Mesothelial cell of epicardium (in vitro differentiated cells): ENCODE measurements around a stretch of chr7.

DNA sequence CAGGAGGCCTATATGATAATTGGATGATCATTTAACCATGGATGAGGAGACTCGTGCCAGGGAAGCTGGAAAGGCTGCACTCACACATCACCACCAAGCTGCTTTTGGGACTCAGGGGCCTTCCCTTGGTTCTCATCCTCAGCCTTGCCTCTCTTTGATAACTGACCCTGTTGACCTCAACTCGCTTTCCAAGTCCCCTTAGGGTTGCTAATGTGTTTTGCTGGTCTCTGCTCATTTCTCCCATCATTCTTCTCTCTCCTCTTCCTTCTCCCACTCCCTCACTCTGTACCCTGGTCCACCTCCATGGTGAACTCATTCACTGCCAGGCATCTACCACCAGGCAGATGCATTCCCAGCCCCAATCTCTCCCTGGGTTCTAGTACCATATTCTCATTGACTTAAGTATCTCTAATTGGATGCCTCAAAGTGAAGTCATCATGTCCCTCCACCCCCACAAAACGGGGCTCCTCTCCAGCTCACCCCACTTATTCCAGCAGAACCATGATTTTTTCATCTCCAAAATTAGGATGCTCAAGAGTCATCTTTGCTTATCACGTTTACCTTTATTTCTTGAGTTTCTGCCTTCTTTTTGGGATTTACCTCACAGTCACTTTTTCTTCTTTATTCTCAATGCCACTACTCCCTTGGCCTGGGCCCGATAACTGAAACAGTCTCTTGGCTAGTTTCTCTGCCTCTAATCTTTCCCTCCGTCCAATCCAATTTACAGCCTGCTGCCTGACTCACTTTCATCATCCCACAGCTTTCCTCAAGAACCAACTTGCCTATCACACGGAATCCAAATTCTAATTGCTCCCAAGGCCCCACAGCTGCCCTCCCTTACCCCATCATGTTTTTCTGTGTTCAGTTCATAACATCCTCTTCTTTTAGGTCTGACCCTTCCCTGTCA is 121.7 kb downstream of the HIPK2 start:
- PRO-cap, result no peak

GRCh38 chr7:139767833-139768785 is 9.7 kb downstream of the HIPK2 start:
- PRO-cap, result no peak

- PRO-cap, result bidirectional peak, plus-strand start at chr7:139776770, minus-strand start at chr7:139776567
Observed at GRCh38 chr7:139776417-139776733, 1.4 kb downstream of the HIPK2 start.

- PRO-cap, result no peak
Observed at GRCh38 chr7:139777413-139777578, 502 bp downstream of the HIPK2 start.

DNA sequence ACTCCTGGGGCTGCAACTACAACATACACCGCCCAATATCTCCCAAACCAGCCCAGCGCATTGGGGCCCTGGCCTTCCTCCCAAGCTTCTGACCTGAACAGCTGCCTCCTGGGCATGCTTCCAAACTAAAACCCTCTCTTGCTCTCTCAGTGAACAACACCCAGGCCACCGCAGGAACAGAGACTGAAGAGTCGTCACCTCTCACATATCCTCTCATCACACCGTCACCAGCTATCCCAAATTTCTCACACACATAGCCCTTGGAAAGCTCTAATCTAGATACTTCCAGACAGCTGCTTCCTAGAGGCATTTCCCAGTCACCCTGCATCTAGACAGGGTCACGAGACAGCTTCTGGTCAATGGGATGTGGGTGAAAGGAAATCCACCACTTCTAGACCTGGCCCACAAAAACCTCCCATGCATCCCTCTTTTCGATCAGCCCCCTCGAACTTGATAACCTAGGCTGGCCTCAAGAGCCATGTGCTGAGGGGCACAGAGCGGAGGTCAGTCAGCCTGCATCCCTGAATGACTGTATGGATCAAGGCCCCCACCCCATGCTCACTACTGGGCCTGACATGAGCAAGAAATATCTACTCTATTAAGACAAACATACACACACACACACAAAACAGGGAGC is 1.8 kb downstream of the PARP12 start:
- PRO-cap, result no peak

DNA sequence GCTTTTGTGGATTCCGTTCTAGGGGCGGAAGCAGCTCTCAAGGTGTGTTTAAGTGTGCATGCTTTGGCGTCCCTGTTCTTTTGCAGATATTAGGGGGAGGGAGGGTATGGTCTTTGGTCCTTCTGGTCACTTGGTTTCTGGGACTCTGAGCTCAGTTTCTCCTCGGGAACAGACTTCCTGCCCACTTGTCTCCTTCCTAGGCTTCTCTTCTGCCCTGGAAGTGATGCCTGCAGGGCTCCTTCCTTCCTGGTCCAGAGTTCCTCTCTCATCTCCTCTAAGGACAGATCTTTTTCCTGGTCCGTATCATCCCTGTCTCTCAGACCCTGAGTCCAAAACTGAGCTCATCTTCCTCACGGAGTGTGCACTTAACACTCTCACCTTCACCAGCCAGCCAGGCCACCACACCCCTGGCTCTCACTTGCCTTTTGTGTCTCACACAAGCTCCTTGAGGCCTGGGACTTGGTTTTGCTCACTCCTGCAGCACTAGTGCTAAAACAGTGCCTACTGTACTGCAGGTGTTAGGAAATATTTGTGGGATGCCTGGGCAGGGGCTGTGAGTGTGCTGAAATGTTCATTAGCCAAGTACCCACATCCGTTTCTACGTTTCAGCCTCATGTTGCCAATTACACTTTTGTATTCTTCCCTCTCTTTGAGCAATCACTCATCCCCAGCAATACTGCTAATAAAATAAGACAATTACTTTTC is 21.3 kb upstream of the PARP12 start:
- PRO-cap, result no peak

DNA sequence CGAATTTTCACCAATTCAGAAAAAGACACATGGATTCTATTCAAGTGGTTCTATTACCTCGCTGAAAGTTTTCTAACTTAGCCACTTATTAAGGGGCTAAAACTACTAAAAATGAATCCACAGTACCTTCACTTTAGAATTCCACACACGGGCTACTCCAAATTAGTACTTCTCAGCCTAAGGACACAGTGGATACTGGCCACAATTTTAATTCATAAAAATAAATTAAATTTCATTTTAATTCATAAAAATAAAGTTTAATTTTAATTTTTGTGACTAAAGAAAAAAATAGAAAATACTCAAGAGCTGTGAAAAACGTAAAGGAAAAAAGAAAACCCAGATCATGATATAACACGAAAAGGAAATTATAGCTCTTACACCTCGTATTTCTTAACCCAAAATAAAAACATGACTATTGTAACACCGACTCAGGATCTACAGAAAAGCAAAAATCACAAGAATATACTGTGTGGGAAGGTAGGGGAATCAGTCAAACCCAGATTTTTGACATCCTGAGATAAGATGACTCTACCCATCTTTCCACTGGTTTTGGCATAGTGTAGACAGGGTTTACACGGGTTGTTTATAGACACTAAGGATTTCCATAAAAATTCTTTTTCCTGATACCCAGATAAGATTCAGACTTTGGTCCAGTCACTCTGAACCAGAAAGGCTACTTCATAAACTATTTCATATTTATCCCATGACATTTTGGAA is 26.0 kb upstream of the PARP12 start:
- PRO-cap, result no peak

GRCh38 chr7:140241785-140242261 is 65.0 kb upstream of the KDM7A start:
- PRO-cap, result no peak

DNA sequence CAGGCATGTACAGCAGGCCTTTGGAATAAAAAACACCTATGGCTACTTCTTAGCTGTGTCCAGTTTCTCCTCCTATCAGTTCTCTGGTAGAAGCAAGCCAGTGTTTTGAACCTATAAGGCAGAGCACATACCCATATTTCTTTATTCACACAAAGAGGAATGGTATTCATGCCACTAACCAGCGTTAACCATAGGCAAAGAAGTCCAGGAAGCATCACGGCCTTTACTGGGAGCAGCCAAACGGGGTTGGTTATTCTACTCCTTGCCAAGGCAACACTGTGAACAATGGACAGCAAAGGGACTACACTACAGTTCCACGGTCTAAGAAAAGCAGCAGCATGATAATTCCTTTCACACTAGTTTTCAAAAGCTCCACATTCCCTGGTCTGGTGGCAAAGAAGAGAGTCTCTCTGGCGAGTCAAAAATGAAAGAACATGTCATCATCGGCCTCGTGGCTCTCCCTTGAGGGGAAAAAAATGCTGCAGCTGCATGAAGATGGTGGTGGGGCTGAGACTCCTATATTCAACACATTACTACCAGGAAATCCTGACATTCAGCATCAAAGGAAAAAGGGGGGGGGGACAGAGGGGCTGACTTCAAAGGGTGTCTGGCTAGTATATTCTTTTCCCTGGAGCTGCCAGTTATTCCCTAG is 49.2 kb downstream of the SLC37A3 start:
- PRO-cap, result no peak

- PRO-cap, result no peak
Observed at GRCh38 chr7:140358290-140359059, 39.9 kb downstream of the SLC37A3 start.

GRCh38 chr7:140455627-140456090 is 23.6 kb downstream of the MKRN1 start:
- PRO-cap, result no peak

DNA sequence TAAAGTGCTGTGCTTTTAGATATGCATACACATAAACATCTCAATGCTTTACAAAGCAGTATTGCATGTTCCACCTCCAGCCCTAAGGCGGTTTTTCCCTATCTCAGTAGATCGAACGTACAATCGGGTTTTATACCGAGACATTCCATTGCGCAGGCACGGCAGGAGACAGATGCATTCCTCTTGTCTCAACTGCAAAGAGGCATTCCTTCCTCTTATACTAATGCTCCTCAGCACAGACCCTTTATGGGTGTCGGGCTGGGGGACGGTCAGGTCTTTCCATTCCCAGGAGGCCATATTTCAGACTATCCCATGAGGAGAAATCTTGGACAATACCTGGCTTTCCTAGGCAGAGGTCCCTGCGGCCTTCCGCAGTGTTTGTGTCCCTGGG is 74.0 kb upstream of the MKRN1 start:
- PRO-cap, result no peak

GRCh38 chr7:140567477-140568068 is 73.0 kb downstream of the DENND2A start:
- PRO-cap, result no peak

DNA sequence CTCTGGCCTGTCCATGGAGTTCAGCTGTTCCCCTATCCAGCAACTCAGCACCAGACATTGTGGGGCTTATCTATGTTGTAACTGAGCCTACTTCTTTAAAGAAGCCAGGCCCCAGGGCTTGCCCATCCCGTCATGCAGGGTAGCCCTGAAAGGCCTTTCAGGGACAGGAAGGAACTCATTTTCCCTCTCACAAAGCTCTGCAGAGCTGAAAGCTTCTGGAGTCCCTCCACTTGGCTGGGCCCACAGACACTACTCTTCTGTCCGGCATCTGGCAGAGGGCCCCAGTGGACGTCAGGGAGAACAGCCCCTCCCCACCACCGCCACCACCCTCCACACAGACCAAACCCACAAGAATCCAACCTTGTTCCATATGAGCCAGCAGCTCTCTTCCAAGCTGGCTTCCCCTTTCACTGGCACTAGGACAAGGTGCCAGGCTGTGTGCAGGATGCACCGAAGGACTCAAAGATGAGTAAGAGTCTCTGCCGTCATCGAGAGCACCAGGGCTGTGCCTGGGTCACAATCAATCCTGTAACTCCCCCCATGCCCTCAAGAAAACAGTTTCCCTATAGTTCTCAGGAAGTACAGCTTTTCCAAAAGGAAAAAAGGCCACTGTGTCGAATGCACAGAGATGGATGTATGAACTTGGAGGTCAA is 33.0 kb downstream of the DENND2A start:
- PRO-cap, result no peak

DNA sequence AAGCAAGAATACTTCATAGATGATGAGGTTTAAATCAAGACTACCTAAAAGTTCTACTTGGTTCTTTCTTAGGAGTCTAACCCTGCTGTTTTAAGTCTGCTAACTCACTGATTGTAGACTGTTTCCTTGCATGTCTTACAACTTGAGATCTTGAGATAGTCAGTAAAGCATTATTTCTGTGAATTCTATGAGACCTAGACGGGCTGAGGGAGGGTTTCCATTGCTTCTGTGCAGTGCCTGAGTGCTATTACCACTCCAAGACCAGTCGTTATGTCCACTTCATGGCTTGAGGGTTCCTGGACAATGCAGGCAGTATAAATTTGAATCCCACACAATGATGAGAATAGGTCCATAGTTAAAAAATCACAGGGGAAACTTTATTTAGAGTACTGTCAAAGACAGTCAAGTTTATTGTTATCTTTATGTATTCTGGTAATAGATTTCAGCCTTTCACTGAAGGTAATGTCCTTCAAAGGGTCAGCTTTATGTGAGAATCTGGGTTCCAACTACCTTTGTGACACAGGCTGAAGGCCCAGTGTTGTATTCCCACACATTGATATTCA is 97.5 kb downstream of the BRAF start:
- PRO-cap, result no peak

DNA sequence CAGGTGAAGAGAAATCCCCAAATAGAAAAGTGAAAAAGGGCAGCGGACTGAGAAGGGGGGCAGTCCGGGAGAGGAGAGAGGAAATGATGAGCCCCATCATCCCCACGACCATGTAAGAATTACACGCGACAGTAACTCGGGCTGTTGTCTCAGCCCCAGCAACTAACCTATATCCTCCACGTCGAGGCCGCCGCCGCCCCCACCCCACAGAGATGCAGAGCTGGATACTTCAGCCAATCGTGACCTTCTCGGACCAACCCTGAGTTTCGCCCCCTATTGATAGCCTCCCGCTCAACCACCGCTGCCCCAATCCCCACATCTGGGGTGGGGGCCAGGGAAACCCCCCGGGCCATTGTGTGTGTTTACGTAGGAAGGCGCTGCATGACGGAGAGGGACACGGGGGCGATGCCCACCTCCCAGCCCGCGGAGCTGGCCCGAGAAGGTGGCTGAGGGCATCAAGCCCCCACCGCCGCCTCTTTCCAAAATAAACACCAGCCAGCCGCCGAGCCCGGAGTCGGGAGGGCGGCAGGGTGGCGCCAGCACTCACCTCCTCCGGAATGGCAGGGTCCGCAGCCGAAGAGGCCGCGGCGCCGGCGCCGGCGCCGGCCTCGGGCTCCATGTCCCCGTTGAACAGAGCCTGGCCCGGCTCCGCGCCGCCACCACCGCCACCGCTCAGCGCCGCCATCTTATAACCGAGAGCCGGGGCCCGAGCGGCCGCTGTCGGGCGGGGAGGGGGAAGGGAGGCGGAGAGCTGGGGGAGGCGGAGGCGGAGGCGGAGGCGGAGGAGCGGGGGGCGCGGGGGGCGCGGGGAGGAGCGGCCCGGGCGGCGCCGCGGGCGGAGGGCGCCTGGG is 485 bp downstream of the BRAF start:
- PRO-cap, result bidirectional peak, plus-strand start at position 382 of the sequence, minus-strand start at position 312 of the sequence; bidirectional peak, plus-strand start at position 812 of the sequence, minus-strand start at position 690 of the sequence

DNA sequence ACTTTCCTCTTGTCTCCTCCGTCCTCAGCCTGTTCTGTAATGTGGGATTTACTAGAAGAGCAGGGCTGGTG is 263 bp upstream of the BRAF start:
- PRO-cap, result no peak

DNA sequence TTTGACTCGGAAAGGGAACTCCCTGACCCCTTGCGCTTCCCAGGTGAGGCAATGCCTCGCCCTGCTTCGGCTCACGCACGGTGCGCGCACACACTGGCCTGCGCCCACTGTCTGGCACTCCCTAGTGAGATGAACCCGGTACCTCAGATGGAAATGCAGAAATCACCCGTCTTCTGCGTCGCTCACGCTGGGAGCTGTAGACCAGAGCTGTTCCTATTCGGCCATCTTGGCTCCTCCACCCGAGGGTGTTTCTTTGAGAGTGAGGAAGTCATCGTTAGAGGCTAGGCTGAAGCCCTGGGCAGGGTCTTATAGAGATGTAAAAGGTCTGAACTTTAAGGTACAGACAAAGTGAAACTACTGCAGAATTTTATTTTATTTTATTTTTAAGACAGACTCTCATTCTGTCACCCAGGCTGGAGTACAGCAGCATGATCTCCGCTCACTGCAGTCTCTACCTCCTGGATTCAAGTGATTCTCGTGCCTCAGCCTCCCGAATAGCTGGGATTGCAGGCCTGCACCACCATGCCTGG is 6.0 kb upstream of the TMEM178B start:
- PRO-cap, result no peak

- PRO-cap, result no peak
Observed at GRCh38 chr7:141290893-141291394, 217.1 kb downstream of the TMEM178B start.

DNA sequence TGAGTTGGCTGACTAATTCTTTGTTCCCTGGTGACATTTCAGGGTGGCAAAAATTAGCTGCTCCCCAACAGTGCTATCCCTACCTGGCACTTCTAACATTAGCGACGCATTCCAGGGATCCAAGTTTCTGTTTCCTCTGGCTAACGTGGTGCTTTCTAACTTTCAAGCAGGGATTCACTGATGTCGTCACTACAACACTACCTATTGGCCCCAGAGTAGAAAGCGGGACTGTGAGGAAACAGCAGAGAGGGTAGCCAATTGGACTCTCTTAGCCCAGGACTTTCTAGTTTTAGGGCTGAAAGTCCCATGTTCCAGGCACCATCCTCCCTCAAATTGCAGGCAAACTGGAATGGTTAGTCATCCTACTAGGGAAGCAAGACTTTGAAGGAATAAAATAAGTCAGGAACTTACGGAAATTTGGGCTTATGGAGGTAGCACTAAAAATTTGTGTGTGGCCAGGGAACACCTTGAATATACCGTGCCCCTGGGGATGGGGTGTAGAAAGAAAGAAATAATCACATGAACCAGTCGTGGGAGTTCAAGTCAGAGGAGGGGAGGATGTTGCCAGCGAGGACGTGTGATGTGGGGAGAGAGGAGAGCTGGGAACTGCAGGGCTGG is 89.2 kb upstream of the AGK start:
- PRO-cap, result no peak